ENCODE measurements around the genes CTSS, CTXND2 and SCNM1.

GRCh38 chr1:150255485-150256206 is 1.9 kb upstream of the CA14 start:
- RRBS = no CpG with 5 or more reads among the region's 16 CpGs

DNA sequence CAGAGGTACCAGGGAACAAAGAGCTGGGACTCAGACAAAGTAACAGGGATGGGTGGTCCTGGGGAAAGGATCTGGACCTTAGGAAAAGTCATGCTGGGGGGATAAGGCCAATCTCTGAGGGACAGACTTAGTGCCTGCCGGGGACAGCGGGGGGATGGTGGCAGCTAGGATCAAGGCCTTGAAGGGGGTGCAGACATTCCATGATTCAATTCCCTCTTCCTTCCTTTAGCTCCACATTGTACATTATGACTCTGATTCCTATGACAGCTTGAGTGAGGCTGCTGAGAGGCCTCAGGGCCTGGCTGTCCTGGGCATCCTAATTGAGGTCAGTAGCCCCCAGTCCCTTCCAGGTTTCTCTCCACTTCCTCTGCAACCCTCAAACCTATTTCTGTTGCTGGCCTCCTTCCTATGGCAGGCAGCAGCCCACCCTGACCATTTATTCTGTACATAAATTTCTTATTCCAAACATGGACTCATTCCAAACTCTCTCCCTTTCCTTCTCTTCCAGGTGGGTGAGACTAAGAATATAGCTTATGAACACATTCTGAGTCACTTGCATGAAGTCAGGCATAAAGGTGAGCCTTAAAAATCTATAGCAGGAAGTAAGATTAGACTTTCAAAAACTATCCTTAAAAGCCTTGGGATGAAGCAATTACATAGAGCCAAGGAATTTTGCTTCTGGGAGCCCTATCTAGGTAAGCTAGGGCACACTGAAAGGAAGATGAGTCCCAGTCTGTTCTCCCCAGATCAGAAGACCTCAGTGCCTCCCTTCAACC is 4.9 kb downstream of the CA14 start:
- RRBS = no CpG with 5 or more reads among the region's 2 CpGs

GRCh38 chr1:150301917-150302992 is 8.6 kb downstream of the MRPS21 start:
- RRBS = no CpG with 5 or more reads among the region's 11 CpGs

GRCh38 chr1:150457314-150457640 is 29.9 kb upstream of the TARS2 start:
- RRBS = no CpG with 5 or more reads among the region's 3 CpGs

DNA sequence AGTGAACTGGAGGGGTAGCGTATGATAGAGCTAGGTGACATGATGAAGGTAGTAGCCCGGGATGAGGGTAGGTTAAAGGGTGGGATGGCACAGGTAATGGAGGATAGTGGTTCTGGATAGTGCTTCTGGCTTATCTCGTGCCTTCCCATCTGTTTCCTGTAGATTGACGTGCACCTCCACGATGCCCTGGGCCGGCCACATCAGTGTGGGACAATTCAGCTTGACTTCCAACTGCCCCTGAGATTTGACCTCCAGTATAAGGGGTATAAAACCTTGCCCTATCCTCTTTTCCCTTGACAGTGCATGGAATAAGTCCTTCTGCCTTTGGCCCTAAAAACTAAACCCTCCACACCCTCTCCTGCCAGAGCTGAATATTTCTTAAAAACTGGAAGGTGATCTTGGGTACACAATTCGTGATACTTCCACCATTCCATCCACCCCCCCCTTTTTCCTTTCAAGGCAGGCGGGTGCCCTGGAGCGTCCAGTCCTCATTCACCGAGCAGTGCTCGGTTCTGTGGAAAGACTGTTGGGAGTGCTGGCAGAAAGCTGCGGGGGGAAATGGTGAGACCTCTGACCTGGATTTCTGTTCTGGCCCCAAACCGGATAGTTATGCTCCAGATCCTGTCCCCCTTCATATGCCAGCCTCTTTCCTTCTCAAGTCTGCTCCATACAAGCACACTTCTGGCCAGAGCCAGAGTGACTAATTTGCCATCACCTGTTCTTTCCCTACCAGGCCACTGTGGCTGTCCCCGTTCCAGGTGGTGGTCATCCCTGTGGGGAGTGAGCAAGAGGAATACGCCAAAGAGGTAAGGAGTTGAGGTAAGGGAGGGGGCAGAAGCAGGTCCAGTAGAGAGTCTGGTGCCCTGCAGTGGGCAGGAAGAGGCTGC is 3.5 kb upstream of the ECM1 start:
- RRBS = no CpG with 5 or more reads among the region's 15 CpGs

DNA sequence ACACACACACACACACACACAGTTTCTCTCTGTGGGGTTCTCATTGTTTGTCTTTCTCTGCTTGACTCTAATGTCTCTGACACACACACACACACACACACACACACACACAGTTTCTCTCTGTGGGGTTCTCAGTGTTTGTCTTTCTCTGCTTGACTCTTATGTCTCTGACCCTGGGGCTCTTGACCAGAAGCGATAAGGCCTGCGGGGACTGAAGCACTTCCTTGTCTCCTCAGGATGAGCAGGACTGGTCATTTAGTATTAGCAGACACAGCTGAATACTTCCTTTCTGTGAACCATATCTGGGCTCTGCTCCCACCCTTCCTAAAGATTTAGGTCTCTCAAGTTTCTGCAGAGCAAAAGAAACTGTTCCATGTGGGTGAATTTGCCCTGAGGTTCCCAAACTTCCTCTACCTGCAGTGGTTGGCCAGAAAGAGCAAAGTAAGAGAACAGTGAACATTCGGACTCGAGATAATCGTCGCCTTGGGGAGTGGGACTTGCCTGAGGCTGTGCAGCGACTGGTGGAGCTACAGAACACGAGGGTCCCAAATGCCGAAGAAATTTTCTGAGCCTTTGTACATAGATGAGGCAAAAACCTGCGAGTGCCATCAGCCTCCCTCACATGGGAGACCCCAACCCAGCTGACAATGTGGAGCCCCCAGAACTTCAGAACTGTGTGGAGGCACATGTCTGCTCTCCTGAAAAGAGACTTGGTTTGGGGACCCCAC is 1.2 kb upstream of the ECM1 start:
- RRBS = no CpG with 5 or more reads among the region's 10 CpGs

GRCh38 chr1:150537813-150538665 is 11.2 kb upstream of the ADAMTSL4 start:
- RRBS = no CpG with 5 or more reads among the region's 16 CpGs

- RRBS = no CpG with 5 or more reads among the region's 3 CpGs
These were observed 5.0 kb upstream of the ADAMTSL4 start for GRCh38 chr1:150544267-150544554.

DNA sequence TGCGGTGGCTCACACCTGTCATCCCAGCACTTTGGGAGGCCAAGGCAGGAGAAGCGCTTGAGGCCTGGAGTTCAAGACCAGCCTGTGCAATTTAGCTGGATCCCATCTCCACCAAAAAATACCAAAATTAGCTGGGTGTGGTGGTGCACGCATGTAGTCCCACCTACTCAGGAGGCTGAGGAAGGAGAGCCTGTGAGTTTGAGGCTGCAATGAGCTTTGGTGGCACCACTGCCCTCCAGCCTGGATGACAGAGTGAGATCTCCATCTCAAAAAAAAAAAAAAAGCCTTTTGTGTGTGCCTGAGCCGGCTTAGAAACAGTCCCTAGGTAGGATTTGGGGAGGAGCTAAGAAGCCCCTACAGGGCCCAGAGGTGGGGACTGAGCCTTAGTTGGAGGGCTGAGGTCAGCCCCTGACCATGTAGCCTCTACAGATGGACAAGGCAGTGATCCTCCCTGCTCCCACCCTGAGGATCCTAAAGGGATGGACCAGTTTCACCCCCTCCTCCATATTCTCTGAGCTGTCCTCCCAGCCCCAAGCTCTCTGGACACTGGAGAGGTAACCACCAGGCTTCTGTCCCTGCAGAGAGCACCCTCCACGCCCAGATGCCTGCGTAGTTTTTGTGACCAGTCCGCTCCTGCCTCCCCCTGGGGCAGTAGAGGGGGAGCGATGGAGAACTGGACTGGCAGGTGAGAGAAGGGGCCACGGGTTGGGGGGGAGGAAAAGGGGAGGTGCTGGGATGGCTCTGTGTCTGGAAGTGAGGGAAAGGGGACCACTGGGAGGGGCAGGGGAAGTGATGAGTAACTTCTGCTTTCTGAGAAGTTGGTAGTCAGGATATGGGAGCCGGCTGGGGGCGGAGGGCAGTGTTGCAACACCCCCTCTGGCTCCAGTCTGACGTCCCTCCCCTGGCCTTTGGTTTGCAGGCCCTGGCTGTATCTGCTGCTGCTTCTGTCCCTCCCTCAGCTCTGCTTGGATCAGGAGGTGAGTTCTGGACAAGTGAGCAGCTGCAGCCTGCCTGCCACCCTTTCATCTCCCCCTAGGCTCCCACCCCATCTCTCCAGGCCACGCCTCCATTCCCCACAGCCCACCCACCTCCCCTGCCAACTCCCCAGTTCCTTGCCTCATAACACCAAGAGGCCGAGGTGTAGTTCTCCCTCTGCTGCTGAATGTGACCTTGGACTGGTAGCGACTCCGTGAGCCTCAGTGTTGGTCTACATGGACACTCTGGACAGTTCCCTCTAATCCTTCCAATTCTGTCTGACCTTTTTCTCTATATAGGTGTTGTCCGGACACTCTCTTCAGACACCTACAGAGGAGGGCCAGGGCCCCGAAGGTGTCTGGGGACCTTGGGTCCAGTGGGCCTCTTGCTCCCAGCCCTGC is 2.9 kb downstream of the ADAMTSL4 start:
- RRBS = 86% methylated on average over 1 of the region's 18 CpGs

DNA sequence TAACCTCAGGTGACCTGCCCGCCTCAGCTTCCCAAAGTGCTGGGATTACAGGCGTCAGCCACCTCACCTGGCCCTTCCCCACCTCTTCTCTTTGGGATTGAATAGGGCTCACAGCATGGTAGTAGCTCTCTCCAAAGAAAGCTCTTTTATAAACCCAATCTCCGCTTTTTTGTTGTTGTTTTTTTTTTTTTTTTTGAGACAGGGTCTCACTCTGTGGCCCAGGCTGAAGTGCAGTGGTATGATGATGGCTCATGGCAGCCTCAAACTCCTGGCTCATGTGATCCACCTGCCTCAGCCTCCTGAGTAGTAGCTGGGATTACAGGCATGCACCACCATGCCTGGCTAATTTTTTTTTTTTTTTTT is 24.1 kb downstream of the ENSA start:
- RRBS = no CpG with 5 or more reads among the region's 3 CpGs

DNA sequence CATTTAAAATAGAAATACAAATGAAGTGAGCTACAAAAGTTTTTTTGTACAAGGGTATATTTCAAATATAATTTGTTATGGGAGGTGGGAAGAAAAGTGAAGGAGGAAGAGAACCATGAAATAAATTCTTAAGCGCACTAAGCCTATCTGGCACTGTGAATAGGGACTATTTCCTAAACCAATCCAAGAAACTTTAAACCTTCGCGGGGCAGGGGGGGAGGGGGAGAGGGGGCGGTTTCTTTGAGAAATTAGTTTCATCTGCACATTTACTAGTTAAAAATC is 435 bp downstream of the GOLPH3L start:
- RRBS = no CpG with 5 or more reads among the region's 4 CpGs

DNA sequence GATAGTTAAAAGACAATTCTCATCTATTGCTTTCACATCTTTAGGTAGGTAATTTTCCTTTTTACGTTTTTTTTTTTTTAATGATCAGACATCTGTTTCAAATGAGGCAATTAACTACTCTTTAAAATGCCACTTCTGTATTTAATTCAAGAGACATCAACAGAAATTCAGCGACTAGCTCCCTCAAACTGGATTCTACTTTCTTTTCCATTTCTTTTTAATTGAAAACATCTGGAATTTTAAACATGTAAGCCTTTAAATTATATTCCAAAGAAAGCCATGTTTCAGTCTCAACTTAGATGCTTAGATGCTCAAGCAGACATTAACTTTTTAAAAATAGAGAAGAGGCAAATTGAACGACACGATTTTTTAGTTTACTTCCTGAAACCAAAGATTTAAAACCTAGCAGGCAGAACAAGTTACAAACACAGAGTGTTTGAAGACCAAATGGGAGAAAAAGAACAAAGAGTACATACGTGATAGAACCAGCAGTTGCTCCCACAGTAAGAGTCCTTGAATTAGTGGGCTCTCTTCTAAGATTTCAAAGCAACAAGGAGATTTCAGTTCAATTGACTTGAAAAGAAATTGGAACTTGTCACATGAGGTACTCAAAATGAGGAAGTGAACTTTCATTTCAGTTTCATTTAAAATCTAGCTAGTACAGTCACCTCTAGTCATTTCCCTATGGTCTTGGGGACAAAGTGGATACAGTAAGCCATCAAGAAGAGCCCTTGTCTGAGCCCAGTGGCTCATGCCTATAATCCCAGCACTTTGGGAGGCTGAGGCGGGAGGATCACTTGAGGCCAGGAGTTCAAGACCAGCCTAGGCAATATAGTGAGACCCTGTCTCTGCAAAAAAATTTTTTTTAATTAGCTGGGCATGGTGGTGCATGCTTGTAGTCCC is at the start of gene CTSS:
TSS of gene CTSS (minus strand) at position 557 of the 903 bp plus-strand sequence.
- RRBS = no CpG with 5 or more reads among the region's 6 CpGs

- RRBS = no CpG with 5 or more reads among the region's 3 CpGs
These were observed 2.7 kb upstream of the CTSS start for GRCh38 chr1:150768314-150768647.

DNA sequence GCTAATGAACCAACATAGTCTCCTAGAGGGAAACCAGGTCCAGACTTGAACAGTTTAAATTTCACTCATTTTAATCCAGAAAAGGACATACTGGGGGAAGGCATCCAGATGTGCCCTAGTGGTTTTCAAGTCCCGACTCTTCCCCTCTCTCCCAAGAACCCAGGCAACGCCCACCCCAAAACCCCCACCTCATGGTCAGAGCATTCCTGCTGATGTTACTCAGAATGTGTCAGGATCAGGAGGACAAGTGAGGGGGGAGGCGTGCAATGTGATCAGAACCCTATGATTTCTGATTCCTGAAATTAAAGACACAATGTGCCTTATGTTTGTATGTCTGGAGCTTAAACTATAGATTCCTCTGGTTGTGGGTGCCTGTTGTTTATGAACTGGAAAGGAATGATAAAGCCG is 1.6 kb upstream of the CTSK start:
- RRBS = no CpG with 5 or more reads among the region's 4 CpGs

GRCh38 chr1:150875560-150875838 is 900 bp downstream of the ARNT start:
- RRBS = no CpG with 5 or more reads among the region's 2 CpGs

DNA sequence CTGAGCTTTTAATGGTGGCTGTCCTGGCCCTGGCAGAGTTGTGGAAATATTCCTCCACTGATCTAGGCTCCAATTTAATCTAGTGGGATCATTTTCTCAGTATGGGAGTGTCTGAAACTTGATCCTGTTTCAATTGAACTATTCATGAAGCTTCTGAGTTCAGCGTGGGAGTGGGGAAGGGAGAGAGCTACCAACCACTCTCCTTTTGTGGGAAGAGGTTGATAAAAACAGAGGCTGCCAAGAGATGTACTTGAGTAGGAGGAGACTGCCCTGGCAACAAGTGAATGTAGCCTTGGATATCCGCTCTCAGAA is at the start of gene CTXND2:
TSS of gene CTXND2 (plus strand) at position 136 of the 312 bp plus-strand sequence.
- RRBS = no CpG with 5 or more reads among the region's 2 CpGs

DNA sequence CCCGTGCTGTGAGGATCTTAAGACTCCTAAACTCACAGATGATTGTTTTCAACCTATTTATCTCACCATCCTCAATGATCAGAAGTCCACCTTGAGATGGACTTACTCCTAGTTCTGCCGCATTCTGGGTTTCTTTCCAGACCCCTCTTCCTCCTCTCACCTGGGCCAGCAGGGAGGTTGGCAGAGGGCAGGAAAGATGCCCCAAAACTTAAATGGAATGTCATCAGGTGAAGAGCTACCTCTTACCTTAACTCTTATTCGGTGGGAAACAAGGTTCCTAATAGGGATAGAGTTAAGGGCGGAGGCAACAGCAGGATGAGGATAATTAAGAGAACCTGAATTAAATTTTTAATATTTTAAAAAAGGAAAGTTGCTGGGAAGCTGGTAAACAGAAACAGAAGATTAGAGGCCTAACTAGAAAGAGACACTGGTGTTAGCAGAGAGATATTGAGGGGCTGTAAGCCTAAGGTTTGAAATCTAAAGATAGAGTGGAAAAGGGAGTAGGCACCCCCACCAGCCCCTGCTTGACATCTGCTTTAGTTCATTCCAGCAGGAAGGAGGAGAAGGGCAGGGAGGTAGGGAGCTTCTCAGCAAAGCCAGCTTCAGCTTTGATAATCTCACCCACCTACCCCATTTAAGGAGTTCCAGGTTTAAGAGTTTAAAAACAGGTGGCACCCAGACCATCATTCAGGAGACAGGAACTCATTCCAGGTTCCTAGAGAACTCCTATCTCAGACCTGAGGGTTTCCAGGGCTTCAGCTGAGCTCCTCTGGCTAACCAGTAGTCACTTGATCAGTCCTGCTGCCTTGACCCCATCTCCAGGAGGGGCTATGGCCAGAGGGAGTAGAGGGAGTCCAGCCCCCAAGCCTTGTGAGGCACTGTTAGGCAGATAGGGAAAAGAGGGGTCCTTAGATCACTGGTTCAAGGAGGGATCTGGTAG is 5.1 kb downstream of the C1orf56 start:
- RRBS = no CpG with 5 or more reads among the region's 4 CpGs

DNA sequence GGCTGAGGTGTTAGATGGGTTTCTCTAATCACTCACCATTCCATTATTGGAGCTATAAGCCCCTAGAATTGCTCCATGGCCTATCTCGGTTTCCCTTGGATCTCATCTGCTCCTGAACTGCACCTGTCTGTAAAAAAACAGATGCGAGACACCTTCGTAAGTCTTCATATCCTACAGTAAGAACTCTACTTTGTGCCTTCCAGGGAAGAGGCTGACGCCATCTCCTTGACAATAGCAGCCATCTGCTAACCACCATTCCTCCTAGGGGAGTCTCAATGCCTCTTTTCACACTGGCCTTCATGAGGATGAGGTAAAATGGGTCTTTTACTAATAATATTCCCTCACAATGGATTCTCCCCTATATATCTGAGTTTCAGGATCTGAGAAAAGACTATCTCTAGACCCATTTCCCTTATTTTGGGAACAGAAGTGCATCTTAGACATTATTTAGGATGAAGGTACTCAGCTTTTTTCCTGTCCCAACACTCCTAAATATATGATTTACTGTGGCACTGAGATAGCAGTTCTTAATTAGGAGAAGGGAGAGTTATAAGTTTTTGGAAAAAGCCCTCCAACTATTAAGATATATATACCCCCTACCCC is 5.1 kb downstream of the CDC42SE1 start:
- RRBS = no CpG with 5 or more reads among the region's 4 CpGs

GRCh38 chr1:151165769-151166361 is at the start of gene SCNM1:
SCNM1 (plus strand) TSS chr1:151166144.
- RRBS = 2% methylated on average over 6 of the region's 34 CpGs

DNA sequence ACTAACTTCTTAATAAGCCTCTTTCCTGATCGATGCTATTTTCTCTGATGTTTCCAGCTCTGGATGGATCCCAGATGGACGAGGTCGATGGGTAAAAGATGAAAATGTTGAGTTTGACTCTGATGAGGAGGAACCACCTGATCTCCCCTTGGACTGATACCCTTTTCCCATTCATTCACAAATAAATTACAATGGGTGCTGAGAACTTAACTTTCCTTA is 2.9 kb downstream of the SCNM1 start:
- RRBS = no CpG with 5 or more reads among the region's 3 CpGs

Measured in Ishikawa (cell line).